Gastroesophageal sphincter (tissue), 4 donors: Measurements from ENCODE around the gene NUTM2E.

GRCh38 chr10:79099982-79100667 is 31.4 kb downstream of the ZMIZ1 start:
- PRO-cap = no peak
- RAMPAGE, long total RNA, 4 experiments = no peak in any of the 4 experiments

DNA sequence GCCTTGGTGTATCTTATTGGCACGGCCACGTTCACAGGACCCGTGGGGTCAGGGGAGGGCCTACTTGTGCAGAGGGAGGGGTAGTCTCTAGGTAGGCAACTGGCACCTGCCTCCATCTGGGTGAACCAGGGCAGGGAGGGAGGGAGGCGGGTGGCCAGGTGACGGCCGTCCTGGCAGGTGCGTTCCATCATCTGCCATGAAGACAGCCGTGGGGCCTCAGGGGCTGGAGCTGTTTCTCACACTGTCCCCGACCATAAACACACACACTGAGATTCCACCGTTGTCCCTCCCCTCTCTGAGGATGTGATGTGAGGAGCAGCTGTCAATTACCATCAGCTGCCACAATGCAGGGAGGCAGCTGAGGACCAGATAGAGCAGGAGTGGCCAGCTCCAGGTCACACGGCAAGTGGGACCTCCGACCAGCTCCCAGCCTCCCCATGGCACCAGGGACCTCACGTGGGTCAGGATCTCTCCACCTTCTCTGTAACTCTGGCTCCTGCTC is 32.8 kb downstream of the ZMIZ1 start:
- PRO-cap = no peak
- RAMPAGE, long total RNA, 4 experiments = no peak in any of the 4 experiments

DNA sequence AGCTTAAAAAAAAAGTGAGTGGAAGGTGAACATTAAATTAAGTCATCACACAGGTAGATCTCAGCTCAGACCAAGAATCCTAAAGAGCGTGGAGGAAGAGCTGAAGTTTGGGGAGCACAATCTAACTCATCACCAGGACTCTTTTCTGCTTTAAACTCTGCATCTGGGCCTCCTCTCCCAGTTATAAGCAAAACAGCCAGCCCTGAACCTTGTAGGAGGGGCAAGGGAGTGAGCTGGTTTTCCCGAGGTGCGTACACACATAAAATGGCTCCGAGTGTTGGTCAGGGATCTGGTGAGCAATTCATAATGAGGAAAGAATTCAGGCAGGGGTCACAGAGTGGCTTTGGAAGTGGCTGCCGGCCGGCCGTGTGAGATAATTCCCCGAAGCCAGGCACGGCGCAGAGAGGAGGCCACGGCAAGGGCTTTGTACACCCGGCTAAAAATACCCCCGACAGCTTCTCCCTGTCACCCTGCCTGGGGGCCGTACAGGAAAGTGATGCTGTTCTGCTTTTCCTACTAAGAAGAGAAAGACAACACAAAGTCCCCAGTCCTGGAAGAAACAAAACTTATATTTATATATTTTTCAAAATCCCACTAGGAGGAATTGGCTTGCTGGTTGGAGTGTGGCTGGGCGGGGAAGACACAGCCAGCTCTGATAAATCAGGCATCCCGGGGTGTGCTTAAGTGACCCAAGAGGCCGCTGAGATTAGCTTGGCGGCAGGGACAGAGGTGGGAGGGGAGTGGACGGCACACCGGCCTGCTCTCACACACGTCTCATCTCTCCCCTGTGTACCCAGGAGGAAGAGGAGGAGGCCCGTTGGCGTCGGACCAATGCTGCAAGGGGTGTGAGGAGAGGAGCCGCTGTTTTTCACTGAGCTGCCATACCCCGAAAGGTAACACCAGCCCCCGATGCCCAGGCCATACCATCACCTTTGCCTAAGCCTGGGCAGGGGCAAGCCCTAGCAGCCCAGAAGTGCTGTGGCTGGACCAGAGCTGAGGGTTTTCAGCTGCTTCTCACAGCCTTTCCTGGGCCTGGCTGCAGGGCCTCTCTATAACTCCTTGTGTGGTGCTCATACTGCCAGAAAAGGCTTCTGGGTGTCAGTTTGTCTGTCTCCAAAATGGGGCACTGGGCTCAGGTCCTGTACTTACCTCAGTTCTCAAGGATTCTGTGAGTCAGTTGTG is 70.5 kb downstream of the ZMIZ1 start:
- PRO-cap = bidirectional peak, plus-strand start at position 333 of the sequence, minus-strand start at position 279 of the sequence
- RAMPAGE, long total RNA, 4 experiments = no peak in any of the 4 experiments

- PRO-cap = no peak
- RAMPAGE, long total RNA, 4 experiments = no peak in any of the 4 experiments
Observed at GRCh38 chr10:79208072-79208638, 139.1 kb upstream of the PPIF start.

DNA sequence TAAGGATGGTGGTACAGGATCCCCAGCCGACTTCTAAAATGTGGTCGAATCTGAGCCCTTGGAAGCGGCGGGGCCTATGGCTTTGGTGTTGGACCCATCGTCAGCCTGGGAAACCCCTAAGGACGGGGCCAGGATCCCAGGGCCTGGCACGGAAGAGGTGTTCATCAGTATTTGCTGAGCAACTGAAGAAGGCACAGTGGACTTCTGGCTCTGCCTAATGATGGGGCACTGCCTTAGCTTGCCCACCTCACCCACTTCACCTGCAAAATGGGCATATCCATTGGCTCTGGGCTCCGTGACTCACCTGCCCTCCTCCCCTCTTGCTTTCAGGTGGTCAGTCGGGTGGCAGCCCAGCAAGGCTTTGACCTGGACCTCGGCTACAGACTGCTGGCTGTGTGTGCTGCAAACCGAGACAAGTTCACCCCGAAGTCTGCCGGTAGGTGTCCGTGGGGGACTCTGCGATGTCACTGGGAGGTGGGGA is 131.4 kb upstream of the PPIF start:
- PRO-cap = no peak
- RAMPAGE, long total RNA, 4 experiments = no peak in any of the 4 experiments

DNA sequence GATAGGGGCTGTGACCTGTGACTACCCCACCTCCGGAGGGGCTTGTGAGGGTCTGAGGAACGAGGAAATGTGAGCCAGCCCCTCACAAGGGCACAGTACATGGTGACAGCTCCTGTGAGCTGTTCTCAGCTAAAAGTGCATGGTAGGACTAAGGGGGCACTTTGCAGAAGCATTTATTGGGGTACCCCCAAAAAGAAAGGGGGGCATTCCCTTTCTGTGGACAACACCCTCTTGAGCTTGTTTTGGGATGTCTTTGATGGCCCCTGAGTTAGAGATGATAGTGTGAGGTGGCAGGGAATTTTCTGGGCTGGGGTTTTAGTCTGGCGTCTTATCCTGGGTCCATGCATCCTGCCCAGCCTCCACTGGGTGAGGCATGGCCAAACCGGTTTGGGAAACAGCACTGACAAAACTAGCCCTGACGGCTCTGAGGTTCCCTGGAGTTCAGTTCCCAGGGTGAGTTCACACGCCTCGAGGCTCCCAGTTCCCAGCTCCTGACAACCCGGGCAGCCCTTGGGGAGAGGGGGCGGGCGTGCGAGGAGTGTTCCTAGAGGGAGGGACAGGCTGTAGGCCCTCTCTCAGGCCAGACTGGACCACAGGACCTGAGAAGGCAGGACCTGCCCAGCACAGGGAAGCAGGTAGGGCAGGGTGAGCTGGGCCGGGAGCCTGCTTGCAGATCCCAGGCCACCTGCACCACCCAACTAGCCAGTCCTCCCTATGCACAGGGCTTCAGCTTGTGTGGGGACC is 82.4 kb upstream of the PPIF start:
- PRO-cap = no peak
- RAMPAGE, long total RNA, 4 experiments = no peak in any of the 4 experiments

DNA sequence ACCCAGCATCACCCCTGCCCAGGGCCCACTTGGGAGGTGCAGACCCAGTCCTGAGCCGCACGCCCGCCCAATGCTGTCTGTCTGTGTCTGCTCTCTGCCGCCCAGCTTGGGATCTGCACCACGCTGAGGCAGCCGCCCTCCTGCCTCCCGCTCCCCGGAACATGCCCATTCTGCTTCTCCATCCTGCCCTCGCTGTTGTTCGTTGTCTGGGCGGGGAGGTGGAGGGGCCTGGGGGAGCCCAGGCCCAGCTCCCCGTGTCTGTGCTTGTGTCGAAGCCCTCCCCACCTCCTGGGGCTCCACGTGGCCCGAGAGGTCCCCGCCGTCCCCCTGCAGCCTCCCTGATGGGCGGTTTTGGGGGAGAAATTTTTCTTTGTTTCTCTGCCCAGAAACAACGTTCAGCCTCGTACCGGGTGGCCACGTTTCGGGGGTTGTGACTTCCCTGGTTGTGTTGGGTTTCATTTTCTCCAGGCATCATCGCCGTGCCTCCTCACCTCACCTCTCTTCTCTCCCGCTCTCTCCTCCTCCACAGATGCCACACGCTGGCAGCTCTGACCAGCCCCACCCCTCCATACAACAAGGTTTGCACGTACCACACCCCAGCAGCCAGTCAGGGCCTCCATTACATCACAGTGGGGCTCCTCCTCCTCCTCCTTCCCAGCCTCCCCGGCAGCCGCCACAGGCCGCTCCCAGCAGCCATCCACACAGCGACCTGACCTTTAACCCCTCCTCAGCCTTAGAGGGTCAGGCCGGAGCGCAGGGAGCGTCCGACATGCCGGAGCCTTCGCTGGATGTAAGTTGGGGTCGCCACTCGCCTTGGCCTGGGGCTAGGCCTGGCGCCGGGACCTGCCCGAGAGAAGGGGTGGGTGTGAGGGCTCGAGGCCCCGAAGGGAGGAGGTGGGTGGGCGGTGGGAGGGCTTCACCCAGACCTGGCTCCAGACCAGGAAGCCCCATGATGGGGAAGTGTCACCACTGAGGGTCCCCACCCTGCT is 36.6 kb upstream of the PPIF start:
- PRO-cap = no peak
- RAMPAGE, long total RNA, 4 experiments = no peak in any of the 4 experiments

- PRO-cap = no peak
- RAMPAGE, long total RNA, 4 experiments = no peak in any of the 4 experiments
Observed at GRCh38 chr10:79314957-79315548, 32.2 kb upstream of the PPIF start.

- PRO-cap = bidirectional peak, plus-strand start at chr10:79435871, minus-strand start at chr10:79435828
- RAMPAGE, long total RNA, 4 experiments = start-site peak on the minus strand in 1 of 4 experiments, at chr10:79435758-79435828 at its widest, 5 reads per replicate
Observed at GRCh38 chr10:79435470-79436090, 9.8 kb downstream of the ZCCHC24 start.

DNA sequence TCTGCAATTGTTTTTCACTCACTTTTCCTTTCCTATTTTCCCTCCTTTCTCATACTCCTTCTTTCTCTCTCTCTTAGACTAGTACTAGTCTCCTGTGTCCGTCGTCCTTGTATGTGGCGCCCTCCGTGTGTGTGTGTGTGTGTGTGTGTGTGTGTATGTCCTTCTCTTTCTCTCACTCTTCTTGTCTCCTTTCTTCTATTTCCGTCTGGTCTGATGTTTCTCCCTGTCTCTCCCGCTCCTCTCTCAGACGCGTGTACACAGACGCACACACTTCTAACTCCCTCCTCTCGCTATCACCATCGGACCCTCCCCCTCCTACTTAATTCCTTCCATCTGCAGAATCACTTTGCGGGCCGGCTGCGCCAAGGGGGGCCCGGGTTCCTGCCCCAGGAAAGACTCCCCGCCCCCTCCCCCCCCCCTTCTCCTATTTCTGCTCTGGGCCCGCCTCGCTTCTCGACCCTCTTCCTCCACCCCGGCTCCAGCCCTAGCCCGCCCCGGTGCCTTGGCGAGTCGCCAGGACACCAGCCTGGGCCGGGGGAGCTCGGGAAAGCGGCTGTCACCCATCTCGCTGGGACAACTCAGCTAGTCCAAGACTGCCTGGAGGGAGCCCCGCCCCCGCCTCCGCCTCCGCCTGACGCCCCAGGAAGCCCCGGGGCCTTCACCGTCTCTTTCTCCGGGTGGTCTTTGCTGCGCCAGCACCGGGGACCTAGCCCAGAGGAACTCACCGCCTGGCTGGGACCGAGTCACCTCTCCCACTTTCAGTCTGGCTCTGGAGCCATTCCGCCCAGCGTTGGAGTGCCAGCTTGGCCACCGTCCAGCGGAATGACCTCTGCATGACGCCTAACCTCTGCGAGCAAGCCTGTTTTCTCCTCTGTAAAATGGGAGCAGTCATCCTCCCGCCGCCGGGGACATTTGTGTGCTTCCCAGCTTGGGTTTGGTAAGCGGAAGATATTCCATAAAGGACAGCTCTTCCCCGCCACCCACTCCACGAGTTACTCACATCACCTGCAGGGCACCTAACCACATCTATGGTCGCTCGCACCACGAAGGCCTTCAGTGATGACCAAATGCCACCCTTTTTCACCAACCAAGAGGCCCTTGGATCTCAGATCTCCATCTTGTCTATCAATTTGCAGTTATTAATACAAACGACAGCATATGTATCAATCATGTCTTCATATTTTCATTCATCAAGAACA is 1.0 kb upstream of the ZCCHC24 start:
- PRO-cap = bidirectional peak, plus-strand start at position 246 of the sequence, minus-strand start at position 245 of the sequence; unidirectional peak, minus-strand start at position 797 of the sequence
- RAMPAGE, long total RNA, 4 experiments = no peak in any of the 4 experiments

DNA sequence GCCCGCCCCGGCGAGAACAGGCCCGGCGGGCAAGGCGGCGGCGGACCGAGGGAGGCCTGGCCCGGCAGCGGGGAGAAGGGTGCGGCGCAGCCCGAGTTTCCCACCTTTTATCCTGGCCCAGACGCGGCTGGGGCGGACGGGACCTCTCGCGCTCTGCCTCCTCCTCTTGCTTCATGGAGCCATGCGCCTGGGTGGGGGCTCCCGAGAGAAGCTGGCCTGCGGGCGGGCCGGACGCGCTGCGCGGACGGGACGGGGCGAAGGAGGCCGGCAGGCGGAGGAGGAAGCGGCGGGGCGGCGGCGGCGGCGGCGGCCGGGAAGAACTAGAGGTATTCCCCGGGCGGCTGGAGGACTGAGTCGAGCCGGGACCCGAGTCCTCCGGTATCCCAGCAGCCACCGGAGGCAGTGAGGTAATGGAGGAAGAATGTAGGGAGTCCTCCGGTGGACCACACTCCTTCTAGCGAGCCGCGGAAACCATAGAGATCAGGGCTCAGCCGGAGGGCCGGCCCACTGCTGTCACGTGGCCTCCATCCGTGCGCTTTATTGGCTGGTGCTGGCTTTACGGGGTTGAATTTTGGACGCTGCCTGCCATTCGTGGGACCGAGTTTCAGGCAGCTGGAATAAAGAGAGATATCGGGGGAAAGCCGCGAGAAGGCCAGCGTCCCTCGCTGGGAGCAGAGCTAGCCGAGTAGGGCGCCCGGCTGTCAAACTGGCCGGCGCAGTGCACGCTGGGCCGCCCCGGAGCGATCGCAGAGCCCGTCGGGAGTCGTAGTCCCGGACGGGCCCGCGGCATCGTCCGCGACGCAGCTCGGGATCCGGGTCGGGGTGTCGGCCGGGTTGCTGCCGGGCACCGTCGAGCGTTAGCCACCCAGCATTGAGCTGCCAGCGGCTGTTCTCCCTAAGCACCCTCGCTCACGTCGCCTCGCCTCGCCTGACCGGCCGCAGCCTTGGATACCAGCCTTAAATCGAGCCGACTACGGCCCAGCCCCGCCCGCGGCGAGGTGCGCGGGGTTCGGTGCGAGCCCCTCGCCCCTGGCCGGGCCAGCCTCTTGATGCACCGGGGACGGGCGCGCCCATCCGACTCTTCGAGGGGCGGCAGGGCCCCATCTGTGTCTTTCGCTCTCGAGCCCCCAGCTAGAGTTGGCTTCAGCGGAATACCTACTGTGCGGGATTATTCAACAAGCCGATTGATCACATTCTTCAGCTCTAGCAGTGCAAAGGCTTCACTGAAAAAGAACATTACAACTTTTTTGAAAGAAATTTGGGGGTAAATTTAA is at the start of gene NUTM2E:
Gene NUTM2E (plus strand): TSS at position 646 of the 1,274 bp plus-strand sequence.
- PRO-cap = bidirectional peak, plus-strand start at position 789 of the sequence, minus-strand start at position 454 of the sequence
- RAMPAGE, long total RNA, 4 experiments = start-site peak on the minus strand in 1 of 4 experiments, centred at position 255 of the sequence, 21 reads per replicate

DNA sequence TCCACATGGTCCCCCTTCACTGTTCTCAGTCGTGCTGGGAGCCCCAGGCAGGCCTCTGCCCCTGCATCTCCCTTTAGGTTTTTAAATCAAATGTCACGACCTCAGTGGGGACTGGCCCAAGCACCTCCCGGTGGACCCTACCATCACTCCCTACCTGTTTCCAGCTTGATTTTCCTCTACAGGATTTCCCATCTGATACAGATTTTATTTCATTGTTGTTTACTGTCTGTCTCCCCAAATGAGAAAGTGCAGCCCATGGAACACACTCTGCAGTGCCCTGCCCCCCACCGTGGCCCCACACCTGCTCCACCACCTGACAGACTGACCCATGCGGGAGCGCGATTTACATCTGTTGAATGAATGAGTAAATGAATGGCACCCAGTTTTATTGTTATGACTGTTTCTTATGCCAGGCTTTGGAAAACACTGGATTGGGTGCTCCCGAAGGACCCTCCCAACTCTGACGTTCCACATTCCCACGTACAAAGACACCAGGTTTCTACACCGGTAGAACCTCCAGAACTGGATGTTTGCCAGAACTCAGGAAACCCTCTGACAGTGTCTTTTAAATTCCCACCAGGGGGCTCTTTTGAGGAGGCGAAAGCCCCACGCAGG is 28.8 kb downstream of the PLAC9 start:
- PRO-cap = no peak
- RAMPAGE, long total RNA, 4 experiments = no peak in any of the 4 experiments

DNA sequence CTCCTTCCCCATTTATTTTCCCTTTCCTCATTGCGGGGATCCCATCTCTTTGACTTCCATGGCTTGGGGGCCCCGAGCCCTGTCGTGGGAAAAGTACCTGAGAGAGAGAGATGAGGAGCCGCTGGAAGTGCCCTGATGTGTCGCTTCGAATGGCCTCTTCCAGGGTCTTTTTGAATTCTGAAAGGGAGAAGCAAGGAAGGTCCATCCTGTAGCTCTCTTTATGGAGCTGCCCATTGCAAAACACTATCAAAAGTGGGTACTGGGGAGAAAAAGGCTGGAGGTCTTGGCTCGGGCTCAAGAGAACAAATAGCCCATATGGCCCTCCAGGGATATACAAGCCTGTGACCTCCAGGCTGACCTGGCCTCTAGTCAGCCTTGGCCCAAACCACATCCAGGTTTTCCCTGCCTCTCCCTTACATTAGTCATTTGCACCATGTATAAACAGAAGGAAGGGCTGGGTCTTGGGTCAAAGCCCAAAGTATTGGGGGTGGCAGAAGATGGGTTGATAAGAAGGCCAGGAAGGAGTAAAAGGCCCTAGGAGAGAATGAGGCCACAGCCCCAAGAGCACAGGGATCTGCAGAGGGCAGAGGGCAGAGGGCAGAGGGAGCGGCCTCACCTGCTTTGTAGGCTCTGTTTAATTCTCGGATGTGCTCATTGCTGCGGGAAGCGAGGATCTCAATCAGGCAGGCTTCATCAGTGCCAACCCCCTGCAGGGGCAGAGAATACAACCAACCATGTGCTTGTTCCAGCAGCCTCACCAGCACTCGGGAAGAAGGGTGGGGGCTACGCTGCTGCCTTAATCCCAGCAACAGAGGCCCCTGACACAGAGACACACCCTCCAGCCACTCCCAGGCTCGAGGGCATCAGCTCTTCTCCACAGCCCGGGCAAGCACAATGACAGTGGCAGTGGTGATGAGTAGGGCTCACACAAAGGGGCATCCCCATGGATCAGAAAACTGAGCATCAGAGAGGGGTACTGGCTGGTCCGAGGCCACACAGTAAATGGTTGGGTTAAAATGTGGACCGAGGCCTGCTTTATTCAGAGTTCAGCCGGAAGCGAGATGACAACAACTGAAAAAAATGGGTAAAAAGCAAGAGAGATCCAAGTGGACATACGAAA is 31.3 kb downstream of the PLAC9 start:
- PRO-cap = no peak
- RAMPAGE, long total RNA, 4 experiments = no peak in any of the 4 experiments

DNA sequence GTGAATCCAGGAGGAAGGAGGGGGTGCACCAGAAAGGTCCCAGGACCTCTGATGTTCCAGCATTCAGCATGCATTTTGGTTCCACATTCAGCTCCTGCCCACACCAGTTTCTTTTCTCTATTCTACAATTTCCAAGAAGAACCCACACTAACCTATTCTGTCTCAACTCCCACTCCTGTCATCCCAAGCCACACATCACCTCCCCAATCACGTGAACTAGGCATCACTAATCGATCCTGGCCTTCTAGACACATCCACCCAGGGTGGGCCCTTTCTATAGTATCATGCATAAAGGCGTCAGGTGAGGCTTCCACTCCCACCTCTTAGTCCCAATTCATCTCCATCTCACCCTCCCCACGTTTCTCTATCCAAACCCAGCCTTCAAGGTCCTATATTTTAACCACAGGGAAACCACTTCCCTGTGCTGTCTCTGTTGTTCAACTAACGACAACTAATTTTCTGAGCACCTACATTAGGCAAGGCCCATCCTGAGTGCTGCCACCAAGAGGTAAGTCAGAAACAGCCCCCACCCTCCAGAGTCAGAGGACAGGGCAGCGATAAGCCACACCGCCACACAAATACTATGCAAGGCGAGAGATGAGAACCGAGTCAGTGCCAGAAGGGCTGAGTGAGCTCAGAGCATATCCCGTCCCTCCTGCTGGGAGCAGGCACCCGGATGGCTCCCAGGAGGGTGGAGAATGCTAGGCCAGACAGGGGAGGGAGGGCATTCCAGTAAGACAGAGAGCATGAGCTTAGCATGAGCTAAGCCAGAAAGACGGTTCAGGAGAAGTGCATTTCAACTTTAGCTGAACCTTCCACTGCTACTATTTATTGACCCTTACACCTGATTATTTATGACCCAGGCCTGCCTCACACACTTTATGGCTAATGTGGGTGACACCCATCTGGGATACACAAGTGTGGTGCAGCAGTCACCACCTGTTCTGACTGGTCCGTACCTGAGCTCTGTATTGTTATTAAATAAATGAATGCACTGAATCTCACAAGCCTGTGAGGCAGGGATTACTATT is 1.9 kb downstream of the ANXA11 start:
- PRO-cap = bidirectional peak, plus-strand start at position 740 of the sequence, minus-strand start at position 617 of the sequence
- RAMPAGE, long total RNA, 4 experiments = no peak in any of the 4 experiments

- PRO-cap = no peak
- RAMPAGE, long total RNA, 4 experiments = no peak in any of the 4 experiments
Observed at GRCh38 chr10:80416370-80416936, 8.1 kb downstream of the PRXL2A start.

GRCh38 chr10:80463899-80464503 is 9.9 kb downstream of the TSPAN14 start:
- PRO-cap = no peak
- RAMPAGE, long total RNA, 4 experiments = no peak in any of the 4 experiments

DNA sequence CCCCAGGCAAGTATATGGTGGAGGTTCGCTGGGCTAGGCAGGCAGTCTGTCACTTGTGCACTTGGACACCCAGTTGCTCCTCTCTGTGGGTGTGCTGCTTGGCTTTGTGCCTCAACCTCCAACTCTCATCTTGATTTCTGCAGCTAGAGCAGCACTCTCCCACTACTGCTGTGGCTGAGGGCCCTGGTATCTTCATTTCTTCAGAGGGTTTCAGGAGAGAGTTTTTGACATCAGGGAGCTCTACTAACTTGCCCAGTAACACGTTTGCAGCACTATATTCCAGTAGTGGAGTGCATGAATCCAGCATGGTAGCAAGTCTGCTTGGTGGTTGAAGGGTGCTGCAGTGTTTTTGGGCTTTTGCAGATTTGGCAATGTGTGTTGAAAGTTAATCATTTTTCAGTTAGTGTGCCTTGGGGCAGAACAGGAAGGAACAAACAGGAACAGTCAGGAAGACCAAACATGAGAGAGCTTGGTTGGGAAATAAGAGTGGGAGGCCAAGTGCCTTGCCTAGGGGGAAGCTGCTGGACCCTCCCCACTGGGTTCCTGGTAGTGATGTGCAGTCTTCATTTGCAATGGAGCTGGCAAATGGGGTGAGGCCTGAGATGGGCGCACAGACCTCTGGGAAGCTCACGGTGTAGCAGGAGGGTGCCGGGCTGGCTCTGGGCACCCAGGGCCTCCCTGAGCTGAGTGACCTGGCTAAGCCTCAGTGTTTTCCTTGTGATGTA is 37.4 kb downstream of the TSPAN14 start:
- PRO-cap = no peak
- RAMPAGE, long total RNA, 4 experiments = start-site peak on the plus strand in 1 of 4 experiments, centred at position 323 of the sequence, 22 reads per replicate

GRCh38 chr10:80504009-80504913 is 33.4 kb upstream of the SH2D4B start:
- PRO-cap = no peak
- RAMPAGE, long total RNA, 4 experiments = no peak in any of the 4 experiments

DNA sequence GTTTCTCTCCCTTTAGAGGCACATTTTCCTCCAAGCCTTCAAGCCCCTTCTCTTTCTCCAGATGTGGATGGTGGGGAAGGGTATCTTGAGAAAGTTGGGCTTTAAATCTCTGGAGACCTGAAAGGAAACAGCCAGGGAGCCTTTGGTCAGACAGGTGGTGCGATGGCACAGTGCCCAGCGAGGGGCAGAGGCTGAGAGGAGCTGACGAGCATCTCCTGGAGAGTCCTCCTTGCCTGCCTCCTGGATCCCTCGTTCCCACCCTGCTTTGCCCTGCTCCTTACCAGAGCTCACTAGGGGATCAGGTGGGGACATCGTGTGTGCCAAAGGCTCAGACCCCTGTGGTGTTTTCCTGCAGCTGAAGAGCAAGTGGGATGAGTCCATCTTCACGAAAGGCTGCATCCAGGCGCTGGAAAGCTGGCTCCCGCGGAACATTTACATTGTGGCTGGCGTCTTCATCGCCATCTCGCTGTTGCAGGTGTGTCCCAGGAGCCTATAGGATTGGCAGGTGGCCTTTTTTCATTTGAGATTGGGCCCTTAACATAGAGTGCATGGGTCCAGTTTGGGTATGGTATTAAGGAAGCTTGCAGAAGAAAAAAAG is 21.8 kb upstream of the SH2D4B start:
- PRO-cap = no peak
- RAMPAGE, long total RNA, 4 experiments = no peak in any of the 4 experiments

- PRO-cap = no peak
- RAMPAGE, long total RNA, 4 experiments = no peak in any of the 4 experiments
Observed at GRCh38 chr10:82349329-82350163, 474.6 kb downstream of the NRG3 start.